Hematopoietic multipotent progenitor cell (in vitro differentiated cells): Measurements from ENCODE around the genes CMBL and OTULINL.

- CAGE, long polyA plus RNA = no peak
Observed at GRCh38 chr5:10307310-10308186, at the start of gene CMBL. TSS of gene CMBL (minus strand) at chr5:10307902.

DNA sequence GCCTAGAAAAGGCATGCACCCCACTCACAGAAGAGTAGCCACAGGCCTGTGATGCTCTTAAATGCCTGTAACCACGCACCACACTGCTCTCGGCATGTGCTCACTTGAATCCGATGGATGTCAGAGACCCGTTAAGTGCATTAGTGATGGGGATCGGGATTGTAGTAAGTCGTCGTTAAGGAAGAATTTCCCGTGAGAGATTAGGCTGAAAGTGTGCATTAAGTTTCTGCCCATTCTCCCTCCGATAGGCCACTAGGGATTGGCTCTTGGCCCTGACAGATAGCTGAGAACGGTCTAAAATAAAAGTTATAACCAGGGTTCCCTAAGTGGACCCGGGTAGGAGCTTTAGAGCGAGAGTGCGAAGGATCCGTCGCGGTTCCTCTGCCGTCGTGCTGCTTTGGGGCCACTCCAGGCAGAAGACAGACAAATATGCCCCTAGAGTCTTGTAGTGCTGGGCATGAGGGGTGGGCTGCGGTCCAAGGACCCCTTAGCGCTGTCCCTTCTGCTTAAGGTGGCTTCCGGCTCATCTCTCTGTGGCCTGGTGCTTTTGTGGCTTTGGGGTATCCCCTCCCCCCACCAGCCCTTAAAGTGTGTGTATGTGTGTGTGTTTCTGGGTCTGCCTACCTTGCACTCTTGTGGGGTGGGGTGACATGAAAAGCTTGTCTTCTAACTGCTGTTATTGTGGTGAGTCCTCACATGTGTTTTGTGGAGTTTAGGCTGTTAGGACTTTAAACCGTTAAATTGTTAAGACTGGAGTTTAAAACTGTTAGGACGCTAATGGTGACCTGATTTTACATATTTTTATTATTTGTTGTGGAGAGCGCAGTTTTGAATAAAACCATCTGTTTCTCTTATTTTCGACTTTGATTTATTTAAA, 23.4 kb downstream of the MARCHF6 start:
- CAGE, long polyA plus RNA = no peak

DNA sequence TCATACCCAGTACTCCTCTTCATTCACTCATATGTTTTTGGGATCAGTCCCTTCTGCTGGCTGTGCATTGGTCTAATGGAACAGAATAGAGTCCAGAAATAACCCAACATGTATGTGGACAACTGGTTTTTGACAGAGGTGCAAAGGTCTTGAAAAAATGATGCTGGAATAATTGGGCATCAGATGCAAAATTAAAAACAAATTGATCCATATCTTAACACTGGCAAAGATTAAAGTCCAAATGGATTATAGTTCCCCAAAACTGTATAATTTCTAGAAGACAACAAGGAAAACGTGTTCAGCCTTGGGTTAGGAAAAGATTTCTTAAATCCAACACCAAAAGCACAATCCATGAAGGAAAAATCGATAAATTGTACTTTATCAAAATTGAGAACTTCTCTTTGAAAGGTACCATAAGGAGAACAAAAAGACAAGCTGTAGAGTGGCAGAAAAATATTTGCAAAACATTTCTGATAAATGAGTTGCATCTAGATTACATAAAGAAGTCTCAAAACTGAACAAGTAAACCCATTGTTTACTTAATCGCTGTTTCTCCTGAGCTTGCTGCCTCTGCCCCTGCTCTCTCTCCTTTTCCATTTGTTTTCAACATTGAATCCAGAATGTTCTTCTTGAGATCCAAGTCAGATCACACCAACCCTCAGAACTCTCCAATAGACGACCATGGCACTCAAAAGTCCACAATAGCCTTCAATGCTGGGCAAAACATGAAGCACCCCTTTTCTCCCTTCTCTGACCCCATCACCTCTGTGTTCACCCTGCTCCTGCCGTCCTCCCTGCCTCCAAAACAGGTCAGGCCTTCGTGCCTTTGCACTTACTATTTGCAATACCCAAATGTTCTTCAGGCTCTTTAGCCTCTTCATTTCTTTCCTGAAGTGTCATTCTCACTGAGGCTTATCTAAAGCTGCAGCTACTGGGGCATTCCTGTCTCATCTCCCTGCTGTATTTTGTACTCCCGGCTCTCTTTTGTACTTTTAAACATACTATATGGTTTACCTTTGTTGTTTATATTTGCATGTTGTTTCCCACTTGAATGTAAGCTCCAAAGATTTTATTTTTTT, 2.3 kb upstream of the ROPN1L start:
- CAGE, long polyA plus RNA = no peak

DNA sequence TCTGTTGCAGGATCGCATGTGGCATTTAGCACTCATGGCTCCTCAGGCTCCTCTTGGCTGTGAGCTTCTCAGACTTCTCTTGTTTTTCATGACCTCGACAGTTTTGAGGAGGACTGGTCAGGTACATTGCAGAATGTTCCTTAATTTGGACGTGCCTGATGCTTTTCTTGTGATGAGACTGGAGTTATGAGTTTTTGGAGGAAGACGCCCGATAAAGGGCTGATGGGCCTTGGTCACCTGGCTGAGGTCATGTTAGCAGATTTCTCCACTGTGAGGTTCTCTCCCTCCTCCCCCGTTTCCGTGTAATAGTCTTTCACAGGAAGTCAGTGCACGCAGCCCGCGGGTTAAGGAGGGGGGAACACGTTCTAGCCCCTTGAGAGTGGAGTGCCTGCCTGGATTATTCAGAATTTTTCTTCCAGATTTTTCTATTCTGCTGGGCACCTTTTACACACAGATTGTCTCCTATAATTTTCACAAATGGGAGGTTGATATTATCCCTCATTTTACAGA, 69.8 kb downstream of the ANKRD33B start:
- CAGE, long polyA plus RNA = no peak

- CAGE, long polyA plus RNA = no peak
Observed at GRCh38 chr5:10702203-10702596, 58.8 kb downstream of the DAP start.

- CAGE, long polyA plus RNA = no peak
Observed at GRCh38 chr5:10702684-10703710, 58.0 kb downstream of the DAP start.

DNA sequence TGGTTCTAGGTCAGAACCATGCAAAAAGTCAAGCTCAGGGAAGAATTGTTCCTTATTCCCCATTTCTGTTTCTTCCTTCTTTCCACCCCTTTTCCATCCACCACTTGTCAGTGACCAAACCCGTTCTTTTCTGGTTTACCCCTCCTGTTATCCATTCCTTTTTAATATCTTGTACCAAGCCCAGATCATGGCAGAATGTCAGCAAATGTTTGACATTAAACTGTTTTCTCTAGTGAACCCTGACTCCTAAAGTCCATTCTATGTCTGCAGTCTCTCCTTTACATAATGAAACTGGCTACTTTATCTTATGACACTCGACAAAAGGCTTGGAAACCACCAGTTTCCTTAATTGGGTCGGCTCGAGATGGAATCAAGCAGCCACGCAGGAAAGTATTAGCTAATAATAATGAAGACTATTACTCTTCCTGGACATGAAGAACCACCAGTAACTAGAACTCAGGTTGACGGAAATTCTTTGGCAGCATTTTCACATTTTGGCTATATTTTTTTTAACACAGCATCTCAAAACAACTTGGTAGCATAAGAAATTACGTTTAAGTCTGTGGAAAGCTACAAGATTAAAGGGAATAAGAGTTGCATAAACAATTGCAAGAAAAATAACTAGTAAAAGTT, 17.5 kb downstream of the DAP start:
- CAGE, long polyA plus RNA = no peak

GRCh38 chr5:11588608-11589365, 315.5 kb downstream of the CTNND2 start:
- CAGE, long polyA plus RNA = no peak

GRCh38 chr5:12524856-12525237, 620.6 kb upstream of the CTNND2 start:
- CAGE, long polyA plus RNA = no peak

- CAGE, long polyA plus RNA = no peak
Observed at GRCh38 chr5:13227421-13227826, 717.1 kb downstream of the DNAH5 start.

DNA sequence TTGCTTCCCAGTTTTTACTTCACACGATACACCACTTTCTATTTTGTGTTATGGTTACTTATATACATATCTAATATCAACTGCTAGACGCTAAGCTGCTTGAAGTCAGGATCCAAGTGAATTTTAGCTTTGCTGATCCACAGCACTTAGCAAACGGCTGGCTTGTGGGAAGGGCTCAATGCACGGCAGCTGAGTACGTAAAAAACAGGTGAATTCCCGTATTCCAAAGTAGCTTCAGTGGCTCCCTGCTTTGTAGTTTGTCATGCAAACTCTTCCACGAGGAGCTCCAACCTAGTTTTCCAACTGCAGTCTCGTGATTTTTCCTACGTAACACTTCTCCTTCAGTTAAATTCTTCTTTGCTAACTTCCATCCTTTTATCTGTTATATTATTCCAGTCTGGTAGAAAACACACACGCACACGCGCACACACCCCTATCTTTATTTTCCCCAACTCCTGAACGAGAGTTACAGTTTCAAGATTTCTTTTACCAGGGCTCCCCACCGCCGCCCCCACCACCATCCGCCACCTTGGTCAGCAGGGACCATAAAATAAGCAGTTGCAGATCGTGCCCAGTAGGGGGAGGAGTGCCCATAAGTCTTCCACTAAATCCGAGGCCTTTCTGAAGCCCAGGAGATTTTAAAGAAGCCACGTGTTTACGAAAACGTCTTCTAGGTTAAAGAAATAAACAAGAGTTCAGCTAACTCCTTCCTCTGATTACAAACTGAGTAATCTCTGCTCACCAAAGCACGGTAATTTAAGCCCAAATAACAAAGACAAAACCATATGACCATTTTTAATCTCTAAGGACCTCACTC, 34.8 kb upstream of the TRIO start:
- CAGE, long polyA plus RNA = no peak

DNA sequence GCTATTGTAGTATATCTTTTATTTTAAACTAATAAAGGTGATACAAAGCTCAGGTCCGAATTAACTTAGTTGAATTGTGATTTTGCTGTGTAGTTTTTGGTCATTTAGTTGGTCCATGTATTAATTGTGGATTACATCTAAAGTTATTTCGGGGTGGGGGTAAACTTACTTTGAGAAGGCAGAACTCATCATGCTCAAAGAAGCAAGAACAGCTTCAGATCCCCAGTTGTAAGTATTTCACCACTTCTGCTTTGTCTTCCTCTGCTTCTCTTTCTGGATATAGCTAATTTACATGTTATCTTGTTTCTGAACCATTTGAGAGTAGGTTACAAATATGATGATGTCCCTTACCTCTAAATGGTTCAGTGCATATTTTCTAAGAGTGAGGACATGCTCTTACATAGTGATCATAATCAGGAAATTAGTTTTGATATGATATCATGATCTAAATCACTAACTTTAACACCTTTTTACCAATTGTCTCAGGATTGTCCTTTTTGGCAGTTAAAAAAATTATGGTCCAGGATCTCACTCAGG, 11.9 kb downstream of the TRIO start:
- CAGE, long polyA plus RNA = no peak

GRCh38 chr5:14189231-14189917, 46.2 kb downstream of the TRIO start:
- CAGE, long polyA plus RNA = no peak

DNA sequence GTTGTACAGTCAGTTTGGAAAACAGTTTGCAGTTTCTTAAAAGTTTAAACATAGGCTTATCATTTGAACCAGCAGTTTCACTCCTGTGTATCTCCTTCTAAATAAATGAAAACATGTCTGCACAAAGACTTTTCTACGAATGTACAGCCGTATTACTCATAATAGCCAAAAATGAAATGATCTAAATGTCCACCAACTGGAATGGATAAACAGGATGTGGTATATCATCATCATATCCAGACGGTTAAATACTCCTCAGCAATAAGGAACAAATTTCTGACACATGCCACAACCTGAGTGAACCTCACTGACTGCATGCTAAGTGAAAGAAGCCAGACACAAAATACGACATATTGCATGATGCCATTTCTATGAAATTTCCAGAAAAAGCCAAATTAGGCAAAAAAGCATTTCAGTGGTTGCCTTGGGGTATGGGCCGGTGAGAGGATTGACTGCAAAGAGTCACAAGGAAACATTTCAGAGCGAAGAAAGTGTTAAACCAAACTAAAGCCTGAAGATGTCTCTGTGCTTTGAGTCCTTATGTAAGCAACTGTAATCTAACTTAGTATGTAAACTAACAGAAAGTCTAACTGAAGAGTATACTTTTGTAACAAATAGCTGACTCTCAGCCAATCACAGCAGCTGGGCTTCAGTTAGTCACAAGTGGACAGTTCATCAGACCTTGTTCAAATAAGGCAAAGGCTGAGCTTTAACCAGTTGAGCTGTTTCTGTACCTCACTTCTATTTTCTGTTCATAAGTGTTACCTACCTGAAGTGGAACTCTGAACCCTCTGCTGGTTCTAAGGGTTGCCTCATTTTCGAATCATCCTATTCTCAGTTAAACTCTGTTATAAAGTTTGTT, 65.2 kb downstream of the TRIO start:
- CAGE, long polyA plus RNA = no peak

GRCh38 chr5:14246315-14246954, 103.3 kb downstream of the TRIO start:
- CAGE, long polyA plus RNA = no peak

DNA sequence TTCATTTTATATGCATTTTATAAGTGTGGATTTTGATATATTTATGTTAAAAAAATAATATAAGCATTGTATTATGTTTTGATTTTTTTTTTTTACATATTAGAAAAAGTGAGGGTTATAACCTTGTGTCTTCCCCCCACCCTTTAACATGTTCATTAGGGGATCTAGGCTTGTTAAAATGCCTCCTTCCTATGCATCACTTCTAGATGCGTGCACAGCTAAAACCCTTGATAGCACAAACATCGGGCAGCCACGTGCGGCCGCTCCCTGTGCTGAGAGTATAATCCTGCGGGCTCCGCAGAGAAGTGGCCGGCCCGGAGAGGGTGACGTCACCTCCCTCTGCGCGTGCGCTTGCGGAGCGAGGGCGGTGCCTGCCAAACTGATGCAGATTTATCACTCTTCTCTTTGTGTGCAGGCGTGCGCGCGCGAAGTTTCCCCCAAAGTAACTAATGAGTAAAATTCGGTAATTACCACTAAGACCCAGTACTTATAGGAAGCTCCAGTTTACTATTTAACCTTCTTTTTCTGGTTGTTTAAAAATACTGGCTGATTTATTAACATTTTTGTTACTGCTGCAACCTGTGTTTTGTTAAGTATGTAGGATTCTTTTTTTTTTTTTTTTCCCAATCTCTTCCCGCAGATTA, 121.5 kb downstream of the TRIO start:
- CAGE, long polyA plus RNA = no peak

GRCh38 chr5:14290540-14291563, 147.7 kb downstream of the TRIO start:
- CAGE, long polyA plus RNA = no peak

DNA sequence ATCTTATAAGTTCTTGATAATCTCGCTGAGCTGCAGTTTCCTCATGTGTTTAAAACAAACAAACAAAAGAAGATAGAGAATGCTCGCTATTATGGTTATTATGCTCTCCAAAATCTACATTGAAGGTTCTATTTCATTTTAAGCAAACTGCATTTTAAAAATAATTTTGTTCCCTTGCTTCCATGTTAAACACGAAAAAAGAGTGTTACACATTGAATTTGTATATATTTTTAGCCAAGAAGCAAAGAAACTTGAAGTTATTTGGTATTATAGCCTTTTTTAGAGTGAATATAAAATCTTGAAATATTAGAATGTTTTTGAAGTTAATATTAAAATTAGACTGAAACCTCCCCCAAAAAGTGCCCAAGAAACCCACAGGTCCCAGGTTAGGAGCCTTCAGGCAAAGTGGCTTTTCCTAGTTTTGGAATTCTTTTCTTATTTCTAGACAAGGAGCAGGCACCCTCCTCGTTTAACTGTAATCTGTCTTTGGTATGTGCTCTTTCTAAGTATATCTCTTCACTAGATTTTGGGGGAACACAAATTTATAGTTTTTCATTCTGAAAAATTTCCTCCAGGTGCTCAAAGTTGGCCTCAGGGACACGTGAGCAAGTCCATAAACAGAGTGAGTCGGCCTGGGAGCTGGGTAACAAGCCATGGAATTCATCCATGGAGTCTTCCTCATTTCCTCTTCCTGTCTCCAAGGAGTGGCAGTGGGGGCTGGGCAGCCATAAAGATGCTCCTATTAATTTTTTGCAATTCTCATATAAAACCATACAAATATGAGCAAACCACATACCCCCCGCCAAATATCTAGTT, 136.9 kb upstream of the OTULINL start:
- CAGE, long polyA plus RNA = no peak

GRCh38 chr5:14581376-14582586, at the start of gene OTULINL:
TSS of gene OTULINL (plus strand) at chr5:14581792.
- CAGE, long polyA plus RNA = no peak

GRCh38 chr5:14681360-14682115, 17.0 kb downstream of the OTULIN start:
- CAGE, long polyA plus RNA = no peak